Esophagus squamous epithelium (tissue), 4 donors: ENCODE data around the gene SOWAHA.

GRCh38 chr5:132368218-132368759 lies 1.2 kb upstream of the SLC22A5 start:
- PRO-cap: no peak
- RAMPAGE, long total RNA, 4 experiments: no peak in any of the 4 experiments

DNA sequence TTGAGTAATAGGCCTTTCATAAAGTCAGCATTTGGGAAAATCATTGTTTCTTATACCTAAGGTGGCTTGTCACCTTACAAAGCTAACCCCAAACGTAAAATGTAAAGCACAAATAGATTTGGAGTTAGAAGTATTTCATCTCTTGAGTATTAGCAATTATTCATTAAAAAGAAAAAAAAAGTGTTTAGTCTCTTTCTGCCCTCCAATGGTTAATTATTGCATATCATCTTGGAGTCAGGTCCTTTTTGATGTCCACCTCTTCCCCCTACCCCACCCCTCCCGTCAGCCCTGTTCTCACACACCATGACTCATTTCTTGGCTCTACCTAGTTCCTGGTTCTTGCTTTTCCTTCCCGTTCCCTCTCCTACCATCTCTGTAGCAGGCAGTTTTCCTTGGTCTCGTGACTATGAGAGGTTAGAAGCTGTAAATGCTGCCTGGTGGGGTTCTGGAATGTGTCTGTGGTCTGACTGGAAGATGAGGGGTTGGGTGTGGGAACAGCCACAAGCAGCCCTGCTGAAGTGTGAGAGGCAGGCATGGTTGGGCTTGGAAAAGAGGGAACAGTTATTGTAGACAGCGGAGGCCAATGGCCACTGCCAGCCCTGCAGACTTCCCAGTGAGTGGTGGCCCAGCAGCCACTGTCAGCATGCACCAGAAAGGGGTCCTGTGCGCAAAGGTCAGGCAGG lies 18.1 kb downstream of the SLC22A5 start:
- PRO-cap: unidirectional peak, plus-strand start at position 355 of the sequence
- RAMPAGE, long total RNA, 4 experiments: start-site peak on the plus strand in 1 of 4 experiments, centred at position 356 of the sequence, 5 reads per replicate

GRCh38 chr5:132415090-132415398 lies 45.5 kb downstream of the SLC22A5 start:
- PRO-cap: no peak
- RAMPAGE, long total RNA, 4 experiments: no peak in any of the 4 experiments

DNA sequence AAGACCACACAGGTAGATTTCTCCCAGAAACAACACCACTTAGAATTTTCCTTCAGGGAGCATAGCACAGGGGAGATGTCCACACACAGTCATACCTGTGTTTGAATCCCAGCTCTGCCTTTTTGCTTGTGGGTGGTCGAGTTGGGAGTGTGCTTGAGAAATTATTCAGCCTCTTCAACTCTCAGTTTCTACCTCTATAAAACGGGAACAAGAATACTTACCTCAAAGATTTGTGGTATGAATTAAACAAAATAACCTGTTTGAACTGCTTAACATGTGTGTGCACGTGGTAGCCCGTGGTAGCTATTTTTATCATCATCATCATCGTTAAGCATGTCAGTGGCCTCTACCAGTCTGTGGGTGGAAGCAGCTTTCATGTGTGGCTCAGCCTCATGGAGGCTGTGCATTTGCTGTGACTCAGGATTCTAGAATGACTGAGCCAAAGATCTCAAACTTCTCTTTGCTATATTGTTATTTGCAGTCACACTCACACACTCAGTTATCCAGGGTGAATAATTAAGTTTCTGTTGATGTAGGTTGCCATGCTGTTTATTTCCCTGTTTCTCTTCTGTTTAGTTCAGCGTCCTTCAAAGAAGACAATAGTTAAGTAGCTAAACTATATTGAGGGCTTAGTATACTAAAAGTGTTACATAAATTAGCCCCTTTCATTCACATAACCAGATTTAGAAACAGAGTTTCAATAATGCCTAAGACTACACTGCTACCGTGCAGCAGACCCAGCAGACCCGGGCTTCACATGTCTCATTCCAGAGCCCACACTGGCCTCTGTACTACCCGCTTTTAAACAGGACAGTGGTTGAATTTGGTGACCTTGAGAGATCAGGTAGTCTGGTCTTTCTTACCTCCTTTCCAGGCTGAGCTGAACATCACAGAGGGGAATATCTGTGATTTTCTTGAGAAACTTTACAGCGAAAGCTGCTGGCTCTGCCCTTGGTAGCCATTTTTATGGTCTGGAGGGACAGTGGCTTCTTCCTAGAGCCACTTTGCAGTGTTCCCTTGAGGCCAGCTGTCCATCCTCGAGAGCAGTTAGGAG lies 56.2 kb downstream of the SLC22A5 start:
- PRO-cap: unidirectional peak, plus-strand start at position 352 of the sequence
- RAMPAGE, long total RNA, 4 experiments: no peak in any of the 4 experiments

DNA sequence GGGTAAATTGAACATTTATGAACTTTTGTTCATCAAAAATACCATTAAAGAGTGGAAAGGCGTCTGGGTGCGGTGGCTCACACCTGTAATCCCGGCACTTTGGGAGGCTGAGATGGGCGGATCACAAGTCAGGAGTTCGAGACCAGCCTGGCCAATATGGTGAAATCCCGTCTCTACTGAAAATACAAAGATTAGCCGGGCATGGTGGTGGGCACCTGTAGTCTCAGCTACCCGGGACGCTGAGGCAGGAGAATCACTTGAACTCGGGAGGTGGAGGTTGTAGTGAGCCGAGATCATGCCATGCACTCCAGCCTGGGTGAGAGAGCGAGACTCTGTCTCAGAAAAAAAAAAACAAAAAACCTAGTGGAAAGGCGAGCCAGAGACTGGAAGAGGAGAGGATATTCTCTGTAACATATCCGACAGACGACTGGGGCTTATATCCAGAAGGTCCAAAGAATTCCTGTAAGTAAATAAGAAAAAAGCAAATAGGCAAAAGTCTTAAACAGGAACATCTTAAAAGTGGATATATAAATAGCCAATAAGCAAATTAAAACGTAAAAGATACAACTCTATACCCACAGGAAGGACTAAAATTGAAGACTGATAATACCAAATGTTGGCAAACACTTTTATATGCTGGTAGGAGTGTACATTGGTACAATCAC lies 50.2 kb downstream of the IRF1 start:
- PRO-cap: no peak
- RAMPAGE, long total RNA, 4 experiments: no peak in any of the 4 experiments

GRCh38 chr5:132455530-132456190 lies 34.9 kb downstream of the IRF1 start:
- PRO-cap: no peak
- RAMPAGE, long total RNA, 4 experiments: no peak in any of the 4 experiments

DNA sequence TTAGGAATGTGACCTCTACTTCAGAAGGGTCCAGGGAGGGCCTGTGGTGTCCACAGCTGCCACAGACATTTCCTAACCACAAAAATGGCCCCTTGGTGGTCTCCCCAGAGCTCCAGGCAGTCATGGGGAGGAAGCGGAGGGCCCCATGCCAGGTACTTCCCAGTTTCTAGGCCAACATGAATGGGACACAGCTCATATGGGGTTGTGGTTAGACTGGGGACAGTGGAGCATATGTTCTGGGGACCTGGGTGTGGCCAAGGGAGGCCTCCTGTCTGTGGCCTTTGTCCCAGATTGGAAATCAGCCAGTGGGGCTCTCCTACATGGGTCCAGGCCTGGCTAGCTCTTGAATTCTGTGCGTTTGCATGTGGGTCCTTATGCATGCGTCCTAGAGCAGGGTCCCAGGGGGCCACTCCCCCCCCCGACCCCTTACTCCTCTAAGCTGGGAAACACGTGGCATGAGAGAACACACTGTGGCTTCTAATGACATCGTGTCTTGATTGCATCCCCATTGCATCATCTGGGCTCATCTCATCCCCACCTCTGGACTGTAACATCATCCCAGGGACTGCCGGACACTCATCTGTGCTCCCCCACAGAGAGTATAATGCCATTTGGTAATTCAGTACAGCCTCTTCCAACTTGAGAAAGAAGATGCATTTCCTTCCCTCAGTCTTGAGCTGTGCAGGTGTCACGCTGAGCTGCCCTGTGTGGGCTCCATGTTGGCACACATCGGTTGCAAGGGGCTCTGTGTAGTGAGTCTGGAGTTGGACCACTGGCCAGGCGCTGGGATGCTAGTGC lies 31.2 kb downstream of the IRF1 start:
- PRO-cap: no peak
- RAMPAGE, long total RNA, 4 experiments: no peak in any of the 4 experiments

DNA sequence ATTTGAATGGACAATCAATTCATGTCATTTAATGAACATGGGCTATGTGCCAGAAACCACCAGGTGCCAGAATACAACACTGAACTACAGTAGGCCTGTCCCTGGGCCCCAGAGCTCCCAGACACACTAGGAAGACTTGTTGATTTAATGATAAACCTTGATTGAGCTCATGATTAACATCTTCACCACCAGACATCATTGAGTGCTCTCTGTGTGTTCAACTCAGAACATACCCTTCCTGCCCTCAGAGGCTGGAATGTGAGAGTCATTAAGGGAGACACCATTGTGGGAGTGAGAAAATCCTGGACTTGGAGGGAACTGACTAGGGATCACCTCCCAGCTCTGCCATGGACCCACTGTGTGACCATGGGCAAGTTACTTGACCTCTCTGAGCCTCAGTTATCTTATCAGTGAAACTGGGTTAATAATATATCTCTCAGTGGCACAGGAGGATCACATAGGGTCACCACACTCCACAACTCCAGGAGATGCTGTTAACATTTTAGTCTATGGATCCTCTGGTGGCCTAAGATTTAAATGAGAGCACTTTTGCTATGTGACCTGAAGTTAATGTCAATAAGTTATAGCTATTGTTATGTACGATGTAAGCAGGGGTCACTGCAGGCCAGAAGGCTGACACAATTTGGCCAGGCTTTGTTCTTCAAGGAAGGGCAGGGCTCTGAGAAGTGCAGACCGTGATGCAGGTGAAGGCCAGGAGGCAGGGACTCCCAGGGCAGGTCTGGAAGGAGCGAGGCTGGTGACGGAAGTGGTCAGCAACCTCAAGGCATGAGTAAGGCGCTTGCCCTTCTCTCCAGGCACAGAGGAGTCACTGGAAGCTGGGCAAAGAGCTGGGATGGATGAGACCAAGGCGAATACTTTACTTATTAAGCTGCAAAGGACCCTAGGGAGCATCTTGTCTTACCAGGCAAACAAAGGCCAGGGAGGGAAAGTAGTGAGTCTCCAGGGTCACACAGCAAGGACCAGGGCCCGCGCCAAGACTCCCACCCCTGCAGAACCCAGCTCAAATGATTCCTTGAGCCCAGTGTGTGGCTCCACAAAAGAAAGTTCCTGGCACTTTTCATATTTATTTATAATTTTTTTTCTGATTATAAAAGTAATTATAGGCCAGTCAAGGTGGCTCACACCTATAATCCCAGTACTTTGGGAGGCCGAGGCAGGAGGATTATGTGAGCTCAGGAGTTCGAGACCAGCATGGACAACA lies 18.8 kb downstream of the IRF1 start:
- PRO-cap: no peak
- RAMPAGE, long total RNA, 4 experiments: no peak in any of the 4 experiments

GRCh38 chr5:132472807-132473832 lies 17.5 kb downstream of the IRF1 start:
- PRO-cap: unidirectional peak, plus-strand start at chr5:132473188
- RAMPAGE, long total RNA, 4 experiments: no peak in any of the 4 experiments

DNA sequence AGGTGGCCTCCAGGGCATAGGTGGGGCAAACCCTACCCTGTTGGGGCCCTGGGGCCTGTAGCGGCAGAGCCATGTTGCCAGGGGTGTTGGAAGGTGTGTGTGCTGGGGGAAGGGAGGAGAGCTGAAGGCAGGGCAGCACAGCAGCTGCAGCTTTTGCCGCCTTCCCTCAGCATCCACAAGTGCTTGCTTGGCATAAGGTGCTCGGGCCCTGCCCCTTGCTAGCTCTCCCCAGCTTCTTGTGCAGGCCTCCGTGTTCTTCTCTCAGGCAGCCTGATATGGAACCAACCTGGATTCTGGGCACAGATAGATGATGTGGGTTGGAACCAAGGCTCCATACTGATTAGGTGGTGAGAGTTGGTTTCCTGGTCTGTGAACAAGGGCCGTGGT lies 12.7 kb downstream of the IRF1 start:
- PRO-cap: no peak
- RAMPAGE, long total RNA, 4 experiments: no peak in any of the 4 experiments

DNA sequence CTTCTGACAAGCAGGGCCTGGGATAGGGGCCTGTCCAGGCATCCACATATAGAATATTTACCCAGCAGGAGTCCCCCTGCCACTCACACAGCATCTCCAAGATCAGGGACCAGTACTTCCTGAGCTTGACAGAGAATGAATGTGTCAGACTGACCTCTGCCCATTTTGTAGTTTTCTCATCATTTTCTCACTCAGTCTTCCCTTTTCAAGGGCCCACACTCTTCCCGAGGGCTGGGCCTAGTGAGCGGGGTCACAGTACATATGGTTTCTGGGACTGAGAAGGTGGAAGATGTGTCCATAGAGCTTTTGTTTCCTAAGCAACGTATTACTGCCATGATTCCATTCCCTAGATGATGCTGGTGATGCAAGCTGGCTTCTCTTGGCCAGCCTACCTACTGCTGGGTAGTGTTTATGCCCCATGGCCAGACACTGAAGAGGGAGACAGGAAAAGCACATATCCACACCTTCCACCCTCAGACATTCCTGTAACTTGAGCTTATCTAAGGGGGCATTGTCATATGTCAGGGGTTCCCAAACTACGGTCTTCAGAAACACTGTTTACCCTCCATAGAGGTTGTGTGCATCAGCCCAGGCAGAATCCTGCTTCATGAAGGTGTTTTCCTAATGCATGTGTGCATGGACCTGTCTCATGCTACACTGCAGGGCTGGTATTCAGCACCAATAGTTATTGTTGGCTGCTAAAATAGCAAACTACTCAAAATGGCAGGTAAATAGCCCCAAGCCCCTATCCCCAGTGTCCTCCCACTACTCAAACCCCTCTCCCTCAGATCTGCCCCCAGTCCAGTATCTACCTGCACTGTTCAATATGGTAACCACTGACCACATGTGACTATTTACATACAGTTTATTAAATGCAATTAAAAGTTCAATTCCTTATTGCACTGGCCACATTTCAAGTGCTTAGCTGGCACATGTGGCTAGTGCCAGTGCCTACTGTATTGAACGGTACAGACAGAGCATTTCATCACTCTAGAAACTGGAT lies 9.5 kb downstream of the IRF1 start:
- PRO-cap: no peak
- RAMPAGE, long total RNA, 4 experiments: no peak in any of the 4 experiments

GRCh38 chr5:132495300-132496130 lies 4.9 kb upstream of the IRF1 start:
- PRO-cap: bidirectional peak, plus-strand start at chr5:132495800, minus-strand start at chr5:132495543; bidirectional peak, plus-strand start at chr5:132495856, minus-strand start at chr5:132495853; bidirectional peak, plus-strand start at chr5:132496007, minus-strand start at chr5:132495964
- RAMPAGE, long total RNA, 4 experiments: no peak in any of the 4 experiments

DNA sequence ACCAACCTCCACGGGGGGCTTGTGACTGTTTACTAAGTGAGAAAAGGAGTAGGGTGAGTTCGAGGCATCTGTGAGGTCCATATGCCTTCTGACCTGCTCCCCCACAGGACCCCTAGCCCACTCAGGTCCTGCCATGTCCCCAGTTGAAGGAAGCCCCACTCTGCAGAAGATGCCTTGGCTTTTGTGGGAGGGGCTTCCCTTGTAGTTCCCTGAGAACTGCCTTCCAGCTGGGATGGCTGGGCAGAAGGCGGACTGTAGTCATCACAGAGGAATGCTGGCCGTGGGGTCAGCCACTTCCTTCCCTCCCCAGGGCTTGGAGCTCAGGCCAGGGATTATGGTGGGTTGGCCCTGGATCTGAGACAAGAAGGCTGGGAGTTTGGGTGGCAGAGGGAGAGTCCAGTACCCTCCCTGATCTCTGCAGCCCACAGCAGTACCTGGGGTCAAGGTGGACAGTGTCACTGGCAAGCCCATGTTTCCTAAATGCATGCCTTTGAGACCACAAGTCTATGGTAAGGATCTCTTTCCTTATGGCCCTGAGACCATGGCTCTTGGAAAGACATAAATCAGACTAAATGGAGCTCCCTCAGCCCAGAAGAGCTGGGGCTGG lies 7.1 kb upstream of the IRF1 start:
- PRO-cap: bidirectional peak, plus-strand start at position 261 of the sequence, minus-strand start at position 183 of the sequence
- RAMPAGE, long total RNA, 4 experiments: no peak in any of the 4 experiments

- PRO-cap: no peak
- RAMPAGE, long total RNA, 4 experiments: no peak in any of the 4 experiments
Measured at GRCh38 chr5:132498213-132498644, 7.7 kb upstream of the IRF1 start.

GRCh38 chr5:132501032-132501735 lies 10.6 kb upstream of the IRF1 start:
- PRO-cap: no peak
- RAMPAGE, long total RNA, 4 experiments: no peak in any of the 4 experiments

- PRO-cap: no peak
- RAMPAGE, long total RNA, 4 experiments: no peak in any of the 4 experiments
Measured at GRCh38 chr5:132655789-132656616, 2.0 kb upstream of the IL13 start.

DNA sequence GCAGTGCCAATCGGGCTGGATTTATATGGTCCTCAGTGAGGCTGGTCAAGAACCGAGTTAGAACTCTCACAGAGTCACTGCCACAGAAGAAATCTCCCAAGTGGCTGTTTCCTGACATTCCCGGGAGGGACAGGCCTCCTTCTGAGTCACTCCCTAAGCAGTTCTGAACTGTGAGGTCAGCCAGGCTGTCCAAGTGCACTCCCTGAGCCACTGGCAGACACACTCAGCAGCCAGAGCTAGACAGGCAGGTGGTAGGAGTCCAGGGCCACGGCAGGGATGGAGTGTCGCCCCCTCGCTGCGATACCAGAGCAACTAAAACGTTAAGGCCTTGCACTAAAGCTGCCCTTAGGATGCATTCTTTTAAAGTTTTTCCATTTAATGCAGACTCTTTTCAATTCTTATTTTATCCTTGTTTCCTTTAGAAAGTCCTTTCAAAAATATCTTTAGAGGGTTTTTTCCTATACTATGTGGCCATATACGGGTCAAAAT lies 3.4 kb downstream of the IL4 start:
- PRO-cap: no peak
- RAMPAGE, long total RNA, 4 experiments: no peak in any of the 4 experiments

GRCh38 chr5:132760062-132760395 lies 12.8 kb downstream of the CCNI2 start:
- PRO-cap: no peak
- RAMPAGE, long total RNA, 4 experiments: no peak in any of the 4 experiments

- PRO-cap: unidirectional peak, plus-strand start at chr5:132776241
- RAMPAGE, long total RNA, 4 experiments: no peak in any of the 4 experiments
Measured at GRCh38 chr5:132775900-132776729, 924 bp downstream of the SEPTIN8 start.

GRCh38 chr5:132813088-132813864 lies at the start of gene SOWAHA:
SOWAHA (plus strand) TSS chr5:132813302.
- PRO-cap: unidirectional peak, minus-strand start at chr5:132813654
- RAMPAGE, long total RNA, 4 experiments: no peak in any of the 4 experiments